ENCODE measurements around a stretch of chr10.

- PRO-cap: bidirectional peak, plus-strand start at chr10:102642339, minus-strand start at chr10:102642123
- RAMPAGE, long total RNA, 2 experiments: no peak in any of the 2 experiments
These were observed 2.0 kb upstream of the TRIM8 start for GRCh38 chr10:102642241-102642633.

- PRO-cap: bidirectional peak, plus-strand start at chr10:102646016, minus-strand start at chr10:102645957; bidirectional peak, plus-strand start at chr10:102646516, minus-strand start at chr10:102646380
- RAMPAGE, long total RNA, 2 experiments: start-site peak on the minus strand in 1 of 2 experiments, at chr10:102645958-102646009 at its widest, 7 reads per replicate
These were observed 1.7 kb downstream of the TRIM8 start for GRCh38 chr10:102645805-102646606.

DNA sequence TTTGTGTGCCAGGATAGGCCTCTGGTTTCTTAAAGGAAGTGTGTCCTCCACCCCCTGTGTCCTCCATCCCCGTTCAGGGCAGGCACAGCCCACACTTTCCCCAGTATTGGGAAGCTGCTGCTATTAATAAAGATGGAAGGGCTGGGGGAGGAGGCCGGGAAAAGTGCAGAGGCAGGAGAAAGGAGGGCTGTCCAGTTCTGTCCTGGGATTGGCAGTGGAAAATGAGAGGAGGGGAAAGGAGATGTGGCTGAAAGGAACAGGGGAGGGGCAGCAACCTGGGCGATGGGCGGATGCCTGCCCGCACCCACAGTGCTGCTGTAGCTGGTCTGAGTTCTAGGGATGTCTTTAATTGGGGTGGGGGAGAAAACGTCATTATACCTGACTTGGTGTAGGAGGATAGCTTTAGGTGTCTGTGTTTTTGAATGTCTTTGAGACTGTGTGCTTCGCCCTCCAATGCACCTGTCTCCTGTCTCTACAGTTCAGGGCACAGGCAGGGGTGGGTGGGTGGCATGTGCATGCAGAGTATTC, 2.4 kb downstream of the TRIM8 start:
- PRO-cap: unidirectional peak, minus-strand start at position 98 of the sequence
- RAMPAGE, long total RNA, 2 experiments: no peak in any of the 2 experiments

DNA sequence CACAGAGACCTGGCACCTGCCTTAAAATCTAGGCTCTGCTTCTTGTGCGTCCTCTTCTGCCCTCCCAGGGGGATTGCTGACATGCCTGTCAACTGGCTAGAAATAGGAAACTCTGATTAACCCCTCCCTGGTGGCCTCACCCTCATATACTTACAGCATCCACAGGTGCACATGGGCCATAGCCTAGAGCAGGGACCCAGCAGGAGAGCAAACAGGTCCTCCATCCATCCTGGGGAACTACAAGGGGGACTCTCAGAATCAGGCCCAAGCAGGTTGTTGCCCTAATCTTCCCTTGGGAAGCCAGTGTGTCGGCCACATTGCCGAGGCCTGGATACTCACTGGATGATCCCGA, 3.4 kb downstream of the TRIM8 start:
- PRO-cap: no peak
- RAMPAGE, long total RNA, 2 experiments: no peak in any of the 2 experiments

GRCh38 chr10:102657869-102658962, 13.9 kb downstream of the TRIM8 start:
- PRO-cap: no peak
- RAMPAGE, long total RNA, 2 experiments: no peak in any of the 2 experiments

DNA sequence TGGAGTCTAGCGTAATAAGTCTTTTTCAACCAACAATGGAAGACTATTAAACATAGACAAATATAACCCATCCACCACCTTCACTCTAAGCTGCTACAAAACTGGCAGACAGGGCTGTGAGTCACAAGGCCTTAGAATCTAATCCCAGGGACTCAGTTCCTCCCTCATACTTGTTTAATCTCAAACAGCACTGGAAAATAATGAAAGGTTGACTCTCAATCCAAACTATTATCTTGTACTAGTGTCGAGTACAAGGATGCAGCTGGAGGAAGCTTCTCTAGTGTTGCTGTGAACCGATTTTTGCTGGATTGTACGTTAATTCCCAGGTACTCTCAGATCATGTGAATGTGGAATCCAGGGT, 22.4 kb downstream of the ARL3 start:
- PRO-cap: no peak
- RAMPAGE, long total RNA, 2 experiments: no peak in any of the 2 experiments

DNA sequence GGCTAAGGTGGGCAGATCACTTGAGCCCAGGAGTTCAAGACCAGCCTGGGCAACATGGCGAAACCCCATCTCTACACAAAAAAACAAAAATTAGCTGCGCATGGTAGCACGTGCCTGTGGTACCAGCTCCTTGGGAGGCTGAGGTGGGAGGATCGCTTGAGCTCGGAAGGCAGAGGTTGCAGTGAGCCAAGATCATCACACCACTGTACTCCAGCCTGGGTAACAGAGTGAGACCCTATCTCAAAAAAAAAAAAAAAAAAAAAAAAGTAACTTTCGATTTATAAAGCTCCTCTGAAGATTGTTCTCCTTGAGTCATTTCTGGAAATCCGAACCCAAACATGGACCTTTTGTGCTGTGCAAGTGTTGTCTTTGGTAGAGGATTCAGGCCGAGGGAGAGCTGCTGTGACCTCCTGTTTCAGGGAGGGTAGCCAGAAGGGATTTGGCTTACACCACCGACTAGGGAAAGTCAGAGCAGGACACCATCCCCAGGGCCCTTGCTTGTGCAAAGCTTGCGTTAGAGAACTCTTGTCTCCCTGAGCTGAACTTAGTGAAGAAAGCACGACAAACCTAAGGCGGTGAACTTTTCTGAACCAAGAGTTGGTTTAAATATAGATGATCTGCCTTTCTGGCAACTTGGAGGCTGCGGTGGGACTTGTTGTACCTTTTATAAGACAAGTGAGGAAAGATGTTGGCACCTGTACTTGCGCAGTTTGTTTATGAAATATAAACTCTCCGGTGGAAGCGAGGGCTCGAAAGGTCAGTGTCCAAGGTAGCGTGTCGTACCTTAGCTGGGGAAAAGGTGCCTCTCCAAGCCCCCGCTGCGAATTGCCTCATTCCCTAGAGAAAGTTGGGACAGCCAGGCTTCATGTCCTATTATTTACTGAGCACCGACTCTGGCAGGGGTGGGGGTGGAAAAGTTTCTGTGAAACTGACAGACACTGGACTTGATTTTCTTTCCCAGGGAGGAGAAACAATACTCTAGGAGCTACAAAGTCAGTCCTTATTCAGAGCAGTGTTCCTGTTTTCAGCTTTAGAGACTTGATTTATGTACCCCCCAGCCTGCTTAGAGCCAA, 31.5 kb downstream of the WBP1L start:
- PRO-cap: no peak
- RAMPAGE, long total RNA, 2 experiments: no peak in any of the 2 experiments

DNA sequence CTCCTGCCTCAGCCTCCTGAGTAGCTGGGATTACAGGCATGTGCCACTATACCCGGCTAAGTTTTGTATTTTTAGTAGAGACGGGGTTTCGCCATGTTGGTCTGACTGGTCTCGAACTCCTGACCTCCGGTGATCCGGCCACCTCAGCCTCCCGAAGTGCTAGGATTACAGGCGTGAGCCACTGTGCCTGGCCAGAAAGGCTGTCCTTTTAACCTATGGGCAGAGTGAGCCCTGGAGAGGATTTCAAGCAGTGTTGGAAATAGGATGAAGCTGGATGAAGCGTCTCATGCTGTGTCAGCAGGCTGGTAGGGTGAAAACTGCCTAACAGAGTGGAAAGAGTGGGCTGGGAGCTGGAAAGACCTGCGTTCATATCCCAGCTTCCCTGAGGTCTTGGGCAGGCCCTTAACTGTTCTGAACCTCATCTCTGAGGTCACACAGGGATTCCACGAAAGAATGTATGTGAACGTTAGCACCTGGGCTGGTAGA, 34.0 kb downstream of the WBP1L start:
- PRO-cap: no peak
- RAMPAGE, long total RNA, 2 experiments: no peak in any of the 2 experiments

DNA sequence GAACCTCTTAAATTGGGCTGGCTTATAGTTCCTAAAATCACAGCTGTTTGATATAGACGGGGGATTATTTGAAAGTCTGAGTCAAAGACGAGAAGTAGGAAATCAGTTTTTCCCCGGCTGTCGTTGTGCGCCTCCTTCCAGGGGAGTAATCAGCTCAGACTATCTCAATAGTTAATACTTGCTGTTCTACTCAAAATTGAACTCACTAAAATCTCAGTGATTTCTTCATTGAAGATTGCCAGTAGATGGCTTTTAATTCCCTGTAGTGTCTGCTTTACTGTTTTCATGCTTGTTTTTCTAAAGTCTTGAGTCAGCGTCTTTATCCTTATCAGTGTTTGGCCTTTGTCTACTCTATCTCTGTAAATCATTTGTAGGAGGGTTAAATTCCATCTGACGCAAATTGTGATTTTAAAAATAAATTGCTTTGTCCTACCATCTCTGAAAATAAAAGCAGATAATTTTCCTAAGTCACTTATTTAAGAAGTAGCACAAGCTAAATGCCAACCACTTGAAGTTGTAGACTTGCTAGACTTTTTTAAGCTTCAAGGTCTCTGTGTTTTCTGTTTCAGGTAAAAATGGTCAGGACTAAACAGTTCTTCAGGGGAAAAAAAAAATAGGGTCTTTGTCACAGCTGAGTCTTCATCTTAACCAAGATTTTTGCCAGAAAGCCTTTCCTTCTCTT, 47.4 kb downstream of the CNNM2 start:
- PRO-cap: no peak
- RAMPAGE, long total RNA, 2 experiments: no peak in any of the 2 experiments

GRCh38 chr10:103013330-103013843, 95.3 kb downstream of the CNNM2 start:
- PRO-cap: no peak
- RAMPAGE, long total RNA, 2 experiments: no peak in any of the 2 experiments

GRCh38 chr10:103138195-103138763, 54.8 kb downstream of the NT5C2 start:
- PRO-cap: no peak
- RAMPAGE, long total RNA, 2 experiments: no peak in any of the 2 experiments

- PRO-cap: no peak
- RAMPAGE, long total RNA, 2 experiments: no peak in any of the 2 experiments
These were observed 24.7 kb downstream of the NT5C2 start for GRCh38 chr10:103168288-103168913.

GRCh38 chr10:103192399-103192776, 684 bp downstream of the NT5C2 start:
- PRO-cap: bidirectional peak, plus-strand start at chr10:103192714, minus-strand start at chr10:103192589
- RAMPAGE, long total RNA, 2 experiments: start-site peak on the plus strand in 1 of 2 experiments, at chr10:103192628-103192670 at its widest, 14 reads per replicate

DNA sequence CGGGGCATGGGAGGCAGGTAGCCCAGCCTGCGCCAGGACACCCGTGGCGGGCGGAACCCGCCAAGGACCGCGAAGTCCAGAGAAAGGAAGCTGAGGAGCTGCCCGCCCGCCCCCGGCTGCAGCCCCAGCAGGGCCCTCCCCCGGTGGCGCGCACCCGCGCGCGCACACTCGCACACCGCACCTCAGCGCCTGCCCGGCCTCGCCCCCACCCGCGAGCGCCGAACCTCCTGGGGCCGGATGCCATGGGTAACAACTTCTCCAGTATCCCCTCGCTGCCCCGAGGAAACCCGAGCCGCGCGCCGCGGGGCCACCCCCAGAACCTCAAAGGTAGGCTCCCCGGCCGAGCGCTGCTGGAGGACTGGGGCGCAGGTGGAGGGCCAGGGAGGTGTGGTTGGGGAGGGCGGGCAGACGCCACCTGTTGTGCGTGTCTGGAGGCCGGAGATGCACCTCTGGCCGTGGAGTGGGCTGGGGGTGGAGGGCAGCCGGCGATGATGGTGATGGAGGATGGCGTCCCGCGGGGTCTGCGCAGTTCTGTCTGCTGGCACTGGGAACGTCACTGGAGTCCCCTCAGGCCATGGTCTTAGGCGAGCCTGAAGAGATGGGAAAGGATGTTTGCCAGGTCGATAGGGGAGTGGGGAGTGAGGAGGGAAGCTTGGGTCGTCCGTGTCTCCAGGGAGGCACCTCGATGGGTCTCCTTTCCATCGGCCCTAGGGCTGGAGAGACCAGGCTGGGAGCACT, 810 bp downstream of the NEURL1 start:
- PRO-cap: no peak
- RAMPAGE, long total RNA, 2 experiments: no peak in any of the 2 experiments

DNA sequence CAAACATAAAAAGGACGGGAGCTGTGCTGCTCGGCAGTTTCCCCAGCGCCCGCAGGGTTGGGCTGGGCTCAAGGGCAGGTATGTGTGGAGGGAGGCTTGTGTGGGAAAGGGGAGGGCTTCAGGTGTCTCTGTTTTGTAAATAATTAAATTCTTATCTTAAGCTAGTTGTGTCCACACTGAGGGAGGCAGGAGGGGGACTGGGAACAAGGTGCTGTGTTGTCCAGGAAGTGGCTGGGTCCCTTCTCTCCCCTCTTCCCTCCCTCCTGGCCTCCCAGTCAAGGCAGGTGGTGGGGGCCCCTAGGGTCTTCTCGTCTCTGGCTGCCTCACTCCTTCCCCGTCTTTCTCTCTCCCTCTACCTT, 19.1 kb downstream of the NEURL1 start:
- PRO-cap: no peak
- RAMPAGE, long total RNA, 2 experiments: no peak in any of the 2 experiments

- PRO-cap: no peak
- RAMPAGE, long total RNA, 2 experiments: no peak in any of the 2 experiments
These were observed 55.4 kb downstream of the NEURL1 start for GRCh38 chr10:103548607-103549596.

GRCh38 chr10:103556235-103556959, 62.9 kb downstream of the NEURL1 start:
- PRO-cap: no peak
- RAMPAGE, long total RNA, 2 experiments: no peak in any of the 2 experiments

GRCh38 chr10:103584607-103585269, 91.2 kb downstream of the NEURL1 start:
- PRO-cap: unidirectional peak, minus-strand start at chr10:103584716; unidirectional peak, minus-strand start at chr10:103584743
- RAMPAGE, long total RNA, 2 experiments: no peak in any of the 2 experiments

DNA sequence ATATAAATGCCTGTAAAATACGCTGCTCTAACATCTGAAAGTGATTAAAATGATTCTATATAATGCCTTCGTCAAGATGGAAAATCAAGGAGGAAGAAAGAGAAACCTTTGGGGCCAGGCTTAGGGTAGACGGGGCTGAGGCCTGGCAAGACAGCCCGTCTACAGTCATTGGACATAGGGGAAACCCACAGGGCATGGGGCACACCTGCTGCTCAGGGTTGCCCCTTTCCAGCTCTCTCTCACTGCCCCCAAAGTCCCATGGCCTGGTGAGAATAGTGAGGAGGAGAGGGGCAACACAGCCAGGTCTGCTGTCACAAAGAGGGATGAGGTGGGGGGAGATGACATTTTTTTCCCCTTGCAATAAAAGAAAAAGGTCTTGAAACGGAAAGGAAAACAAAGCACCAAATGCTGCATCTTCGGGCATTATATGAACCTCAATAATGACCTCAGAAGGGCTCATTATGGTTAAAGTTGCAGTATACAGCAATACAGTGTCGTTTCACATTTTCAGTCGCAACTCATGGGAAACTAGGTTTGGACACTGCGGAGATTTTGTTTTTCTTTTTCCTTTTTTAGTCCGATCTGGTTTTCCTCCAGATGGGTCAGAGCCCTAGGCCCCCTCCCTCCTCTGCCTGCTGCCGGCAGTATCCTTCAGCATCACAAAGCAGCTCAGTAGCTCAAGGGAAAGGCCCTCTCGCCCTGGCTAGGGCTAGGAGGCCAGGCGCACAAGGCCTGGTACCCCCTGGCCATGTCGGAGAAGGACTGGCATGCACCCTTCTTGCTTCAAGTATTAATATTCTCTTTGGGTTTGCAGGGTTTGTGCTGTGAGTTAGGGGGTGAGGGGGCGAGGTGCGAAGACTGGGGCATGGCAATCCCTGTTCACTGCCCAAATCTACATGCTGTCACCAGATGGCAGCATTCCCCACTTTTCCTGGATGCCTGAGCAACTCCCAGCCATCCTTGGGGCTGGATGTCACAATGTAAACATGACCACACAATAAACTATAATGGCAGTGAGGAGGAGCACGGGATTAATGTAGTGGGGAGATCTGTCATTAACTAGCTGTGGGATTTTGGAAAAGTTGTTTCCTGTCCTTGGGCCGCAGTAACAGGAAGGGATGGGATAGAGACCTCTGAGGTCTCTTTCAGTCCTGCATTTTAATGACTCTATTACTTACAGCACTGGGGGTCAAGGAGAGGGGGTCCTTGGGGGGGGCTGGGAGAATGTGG, 105.0 kb downstream of the NEURL1 start:
- PRO-cap: no peak
- RAMPAGE, long total RNA, 2 experiments: no peak in any of the 2 experiments

- PRO-cap: no peak
- RAMPAGE, long total RNA, 2 experiments: no peak in any of the 2 experiments
These were observed 107.4 kb downstream of the NEURL1 start for GRCh38 chr10:103600599-103601594.